ENCODE measurements around a stretch of chr5.

GRCh38 chr5:179776344-179777341 is 17.1 kb upstream of the LTC4S start:
- PRO-cap: no peak

GRCh38 chr5:179777757-179779002 is 15.6 kb upstream of the LTC4S start:
- PRO-cap: no peak

DNA sequence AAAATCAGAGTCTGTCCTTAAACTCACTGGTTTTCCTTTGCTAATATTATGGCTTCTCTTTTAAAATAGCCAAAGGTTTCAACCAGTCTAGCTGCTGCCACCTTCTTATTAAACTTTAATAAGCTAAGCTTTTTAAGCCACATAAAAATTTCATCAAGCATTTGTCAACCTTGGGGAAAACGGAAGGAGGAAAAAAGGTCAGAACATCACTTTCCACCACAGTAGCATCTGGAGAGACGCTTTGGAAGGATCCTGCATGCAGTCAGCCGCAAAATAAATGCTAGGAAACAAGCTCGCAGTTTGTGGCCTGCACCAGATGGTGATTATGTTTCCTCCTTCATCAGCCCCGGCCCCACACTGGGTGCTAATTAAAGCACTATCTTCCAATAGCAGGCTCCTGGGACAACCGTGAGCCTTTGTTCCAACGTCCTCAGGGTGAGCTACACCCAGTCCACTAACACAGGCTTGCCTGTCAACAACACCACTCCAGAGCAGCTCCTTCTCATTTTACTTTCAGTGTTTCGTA is 64.1 kb downstream of the RNF130 start:
- PRO-cap: no peak

DNA sequence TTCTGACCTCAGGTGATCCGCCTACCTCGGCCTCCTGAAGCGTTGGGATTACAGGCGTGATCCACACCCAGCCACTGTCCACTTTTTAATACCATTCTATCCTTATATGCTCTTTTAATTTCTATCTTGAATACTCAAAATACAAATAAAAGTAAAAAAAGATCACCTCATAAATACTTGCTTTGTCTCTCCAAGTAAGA is 41.6 kb downstream of the RNF130 start:
- PRO-cap: no peak

- PRO-cap: no peak
These were observed 23.7 kb downstream of the RNF130 start for GRCh38 chr5:180047754-180048434.

DNA sequence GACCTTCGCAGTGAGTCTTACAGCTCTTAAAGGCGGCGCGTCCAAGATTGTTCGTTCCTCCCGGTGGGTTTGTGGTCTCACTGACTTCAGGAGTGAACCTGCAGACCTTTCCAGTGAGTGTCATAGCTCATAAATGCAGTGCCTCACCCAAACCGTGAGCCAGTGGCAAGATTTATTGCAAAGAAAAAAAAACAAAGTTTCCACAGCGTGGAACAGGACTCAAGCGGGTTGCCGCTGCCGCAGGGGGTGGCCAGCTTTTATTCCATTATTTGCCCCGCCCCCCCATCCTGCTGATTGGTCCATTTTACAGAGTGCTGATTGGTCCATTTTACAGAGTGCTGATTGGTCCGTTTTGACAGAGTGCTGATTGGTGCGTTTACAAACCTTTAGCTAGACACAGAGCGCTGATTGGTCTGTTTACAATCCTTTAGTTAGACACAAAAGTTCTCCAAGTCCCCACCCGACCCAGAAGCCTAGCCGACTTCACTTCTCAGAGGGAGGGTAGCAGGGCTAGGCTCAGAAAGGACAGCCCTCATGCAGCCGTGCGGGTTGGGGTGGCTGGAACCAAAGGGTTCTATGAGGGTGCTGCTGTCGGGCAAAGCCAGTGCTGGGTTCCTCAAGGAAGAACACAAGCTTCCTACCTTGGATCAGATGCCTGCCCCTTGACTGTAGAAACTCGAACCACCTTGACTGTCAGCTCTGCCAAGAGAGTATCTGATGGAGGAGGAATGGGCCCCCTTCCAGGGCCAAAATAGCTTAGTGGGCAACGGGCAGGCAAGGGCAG is 9.2 kb upstream of the RNF130 start:
- PRO-cap: no peak

- PRO-cap: no peak
These were observed 18.2 kb upstream of the RNF130 start for GRCh38 chr5:180089762-180090057.

- PRO-cap: no peak
These were observed 22.1 kb upstream of the RNF130 start for GRCh38 chr5:180093655-180094113.

DNA sequence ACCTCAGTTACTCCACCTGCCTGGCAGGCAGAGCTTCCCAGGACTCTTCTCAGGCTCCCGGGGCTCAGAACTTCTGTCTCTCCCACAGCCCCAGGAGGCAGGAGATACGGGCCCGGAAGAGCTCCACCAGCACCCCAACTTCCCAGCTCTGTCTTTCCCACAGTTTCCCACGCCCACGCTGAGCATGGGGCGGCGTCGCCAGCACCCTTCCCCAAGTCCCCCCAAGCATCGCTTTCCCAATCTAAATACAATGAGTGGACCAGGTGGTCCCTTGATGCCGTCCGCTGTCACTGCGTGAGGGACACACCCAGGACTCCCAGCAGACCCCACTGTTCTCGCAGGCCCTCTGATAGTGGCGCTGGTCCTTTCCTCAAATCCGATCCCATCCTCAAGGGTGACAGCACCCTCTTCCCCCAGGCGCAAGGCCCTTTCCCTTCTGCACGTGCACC is 803 bp downstream of the RASGEF1C start:
- PRO-cap: no peak

- PRO-cap: no peak
These were observed 36.0 kb upstream of the RASGEF1C start for GRCh38 chr5:180244851-180245611.

GRCh38 chr5:180466940-180467795 is 27.0 kb upstream of the CNOT6 start:
- PRO-cap: no peak

- PRO-cap: no peak
These were observed 4.1 kb downstream of the FLT4 start for GRCh38 chr5:180645039-180645970.

DNA sequence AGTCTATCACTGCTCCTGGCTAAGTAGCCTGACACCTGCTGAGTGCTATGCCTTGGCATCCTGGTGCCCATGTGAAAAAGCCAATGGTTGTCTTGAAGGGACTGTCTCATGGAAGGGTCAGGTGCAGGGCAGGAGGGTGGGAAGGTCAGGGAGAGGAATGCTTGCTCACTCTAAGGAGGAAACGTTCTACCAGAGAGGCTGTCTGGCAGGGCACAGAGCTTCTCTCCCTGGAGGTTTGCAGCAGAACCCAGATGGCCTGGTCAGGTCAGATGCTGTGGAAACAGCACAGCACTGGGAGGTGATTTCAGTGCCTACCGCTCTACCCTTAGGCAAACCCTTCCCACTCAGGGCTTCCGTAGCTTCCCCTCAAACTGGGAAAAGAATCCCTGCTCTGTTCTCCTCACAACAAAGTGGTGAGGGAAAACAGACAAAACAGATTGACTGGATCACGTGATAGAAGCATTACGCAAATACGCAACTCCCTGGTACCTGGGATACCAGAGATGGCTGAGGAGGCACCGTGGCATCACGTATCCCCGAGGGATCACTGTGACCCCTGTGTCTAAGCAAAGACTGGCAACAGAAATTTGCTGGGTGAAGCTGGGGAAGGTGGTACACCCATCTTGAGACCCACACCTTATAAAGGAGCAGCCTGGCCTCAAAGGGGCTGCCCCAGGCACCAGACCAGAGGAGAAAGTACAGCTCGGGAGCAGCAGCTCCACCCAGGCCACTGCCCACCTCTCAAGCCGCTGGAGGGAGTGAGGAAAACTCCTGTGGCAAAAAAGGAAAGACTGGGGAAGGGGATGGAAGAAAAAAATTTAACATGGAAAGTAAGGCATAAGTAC is 3.9 kb upstream of the MGAT1 start:
- PRO-cap: unidirectional peak, plus-strand start at position 687 of the sequence

DNA sequence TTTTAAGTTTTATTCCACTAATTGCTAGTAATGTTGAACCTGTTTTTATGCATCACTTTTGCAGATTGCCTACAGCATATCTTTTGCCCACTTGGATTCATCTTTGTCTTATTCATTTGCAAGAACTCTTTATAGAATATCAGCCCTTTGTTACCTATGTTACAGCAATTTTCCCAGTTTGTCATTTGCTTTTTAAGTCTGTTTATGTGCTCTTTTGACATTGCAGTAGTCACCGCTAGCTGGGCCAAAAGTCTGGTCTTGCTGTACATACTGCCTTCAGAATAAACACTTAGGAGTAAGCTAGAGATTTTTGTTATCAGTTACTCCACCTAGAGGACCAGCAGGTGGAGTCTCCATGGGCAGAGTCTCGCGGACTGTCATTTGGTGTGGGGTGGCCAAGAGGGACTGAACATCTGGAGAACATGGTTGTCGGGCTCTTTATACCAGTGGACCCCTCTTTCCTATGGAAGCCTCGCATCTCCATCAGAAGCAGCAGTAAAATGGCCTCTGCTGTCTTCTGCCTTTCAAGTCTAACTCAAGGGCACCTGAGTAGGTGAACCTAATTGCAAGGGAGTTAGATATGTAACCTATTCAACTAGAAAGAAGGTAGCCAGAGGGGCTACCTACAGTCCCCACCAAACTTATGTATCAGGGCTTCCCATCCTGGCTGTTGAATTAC is 10.8 kb upstream of the MGAT1 start:
- PRO-cap: unidirectional peak, plus-strand start at position 380 of the sequence

DNA sequence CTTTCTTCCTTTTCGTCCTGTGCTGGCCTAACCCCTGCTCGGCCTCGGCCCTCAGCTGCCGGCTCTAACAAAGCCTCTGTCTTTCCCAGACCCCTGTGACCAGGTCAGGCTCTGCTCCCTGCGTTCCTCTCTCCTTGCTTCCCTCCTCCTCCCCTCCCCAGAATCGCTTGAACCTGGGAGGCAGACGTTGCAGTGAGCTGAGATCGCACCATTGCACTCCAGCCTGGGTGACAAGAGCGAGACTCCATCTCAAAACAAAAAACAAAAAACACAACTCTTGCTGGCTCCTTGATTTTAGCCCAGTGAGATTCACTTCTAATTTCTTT is 29.2 kb upstream of the MGAT1 start:
- PRO-cap: no peak

- PRO-cap: no peak
These were observed 1.7 kb upstream of the ZFP62 start for GRCh38 chr5:180862699-180863194.

GRCh38 chr5:180885767-180886445 is 13.1 kb upstream of the BTNL8 start:
- PRO-cap: no peak

DNA sequence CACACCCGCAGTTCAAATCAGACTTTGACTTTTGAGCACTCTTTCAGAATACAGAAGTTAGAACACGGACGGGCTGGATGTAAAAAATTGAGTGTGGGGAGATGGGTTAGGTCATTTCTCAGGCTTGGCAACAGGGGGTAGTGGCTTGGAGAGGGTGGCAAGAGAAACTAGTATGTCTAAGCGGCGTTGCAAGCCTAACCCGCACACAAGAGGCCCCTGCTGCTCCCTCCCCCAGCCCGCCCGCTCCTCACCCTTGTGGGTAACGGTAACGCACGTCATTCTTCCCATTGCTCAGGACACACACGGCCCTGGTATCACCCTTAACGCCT is 45.1 kb downstream of the BTNL9 start:
- PRO-cap: no peak

DNA sequence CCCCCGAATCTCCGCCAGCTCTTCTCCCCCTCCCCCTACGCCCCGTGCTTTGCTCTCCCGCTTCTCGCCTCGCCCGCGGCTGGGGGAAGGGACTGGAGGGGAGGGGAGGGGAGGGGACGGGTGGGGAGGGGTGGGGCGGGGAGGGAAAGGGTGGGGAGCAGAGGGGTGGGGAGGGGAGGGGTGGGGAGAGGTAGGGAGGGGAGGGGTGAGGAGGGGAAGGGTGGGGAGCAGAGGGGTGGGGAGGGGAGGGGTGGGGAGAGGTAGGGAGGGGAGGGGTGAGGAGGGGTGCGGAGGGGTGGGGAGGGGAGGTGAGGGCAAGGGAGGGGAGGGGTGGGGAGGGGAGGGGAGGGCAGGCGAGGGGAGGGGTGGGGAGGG is 32.8 kb downstream of the OR2V1 start:
- PRO-cap: no peak

- PRO-cap: unidirectional peak, minus-strand start at chr5:181160635
These were observed 13.0 kb downstream of the OR2V2 start for GRCh38 chr5:181160296-181160808.

Measured in SP-49 (cell line).